ENCODE measurements around a stretch of chr15.

GRCh38 chr15:40905914-40906277 lies 11.6 kb downstream of the VPS18 start:
- PRO-cap: no peak

DNA sequence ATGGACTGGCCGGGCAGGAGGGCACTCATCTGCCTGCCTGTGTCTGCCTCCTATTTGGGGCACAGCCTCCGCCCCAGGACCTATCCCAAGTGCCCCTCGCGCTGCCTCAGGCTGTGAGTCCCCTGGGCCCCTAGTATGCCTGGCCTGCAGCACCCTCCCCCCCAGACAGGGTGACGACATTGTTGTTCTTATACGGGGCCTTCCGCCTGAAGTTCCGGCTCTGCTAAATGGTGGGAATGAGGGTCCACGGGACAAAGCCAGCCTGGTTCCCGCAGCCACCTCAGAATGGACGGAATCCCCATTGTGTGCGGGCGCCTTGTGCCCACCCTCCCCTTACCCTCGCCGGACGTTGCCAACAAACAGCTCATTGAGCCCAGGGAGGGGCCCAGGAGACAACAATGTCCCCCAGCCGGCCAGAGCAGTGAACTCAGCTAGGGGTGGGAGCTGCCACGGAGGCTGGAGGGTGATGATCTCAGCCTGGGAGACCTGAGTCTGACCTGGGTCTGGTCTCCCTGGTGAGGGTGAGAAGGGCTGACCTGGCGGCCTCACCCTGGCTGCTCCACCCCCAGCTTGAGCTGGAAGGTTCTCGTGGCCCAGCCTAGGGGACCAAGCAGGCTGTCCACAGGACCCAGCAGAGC lies 10.3 kb upstream of the DLL4 start:
- PRO-cap: no peak

DNA sequence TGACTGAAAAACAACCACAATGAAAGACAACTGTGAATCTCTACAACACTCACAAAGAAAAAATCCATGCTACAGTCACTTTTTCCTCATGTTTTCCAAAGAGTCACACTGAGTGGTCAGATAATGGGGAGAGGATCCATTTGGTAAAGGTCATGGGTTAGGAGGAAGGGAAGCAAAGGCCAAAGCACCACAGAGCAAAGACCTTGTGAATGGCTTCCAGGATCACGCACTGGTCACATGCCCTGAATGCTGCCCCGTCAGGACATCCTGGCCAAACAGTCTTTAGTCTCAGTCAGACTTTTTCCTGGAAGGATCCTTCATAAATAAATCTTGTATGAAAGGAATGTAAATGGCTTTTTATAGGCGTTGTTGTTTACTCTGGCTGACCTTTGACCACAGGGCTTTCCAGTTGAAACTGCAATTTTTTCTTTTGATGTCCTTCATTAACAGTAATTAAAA lies 48.2 kb downstream of the CHAC1 start:
- PRO-cap: no peak

GRCh38 chr15:41285010-41285778 lies 47.2 kb downstream of the OIP5 start:
- PRO-cap: no peak

DNA sequence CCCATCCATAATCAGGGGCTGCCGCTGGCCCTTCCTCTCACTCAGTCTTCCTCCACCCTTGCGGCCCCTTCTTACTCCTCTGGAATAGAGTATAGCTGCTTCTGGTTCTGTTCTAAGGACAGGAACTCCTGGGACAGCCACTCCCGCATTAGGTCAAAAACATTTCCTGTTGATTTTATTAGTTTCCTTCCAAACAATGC lies 4.3 kb upstream of the TYRO3 start:
- PRO-cap: no peak

GRCh38 chr15:41584643-41585104 lies 25.7 kb downstream of the TYRO3 start:
- PRO-cap: no peak

GRCh38 chr15:41727185-41727625 lies 47.1 kb upstream of the MAPKBP1 start:
- PRO-cap: no peak

GRCh38 chr15:41858151-41858640 lies 19.5 kb downstream of the PLA2G4B start:
- PRO-cap: no peak

- PRO-cap: no peak
These were observed 24.2 kb downstream of the PLA2G4B start for GRCh38 chr15:41862710-41863379.

DNA sequence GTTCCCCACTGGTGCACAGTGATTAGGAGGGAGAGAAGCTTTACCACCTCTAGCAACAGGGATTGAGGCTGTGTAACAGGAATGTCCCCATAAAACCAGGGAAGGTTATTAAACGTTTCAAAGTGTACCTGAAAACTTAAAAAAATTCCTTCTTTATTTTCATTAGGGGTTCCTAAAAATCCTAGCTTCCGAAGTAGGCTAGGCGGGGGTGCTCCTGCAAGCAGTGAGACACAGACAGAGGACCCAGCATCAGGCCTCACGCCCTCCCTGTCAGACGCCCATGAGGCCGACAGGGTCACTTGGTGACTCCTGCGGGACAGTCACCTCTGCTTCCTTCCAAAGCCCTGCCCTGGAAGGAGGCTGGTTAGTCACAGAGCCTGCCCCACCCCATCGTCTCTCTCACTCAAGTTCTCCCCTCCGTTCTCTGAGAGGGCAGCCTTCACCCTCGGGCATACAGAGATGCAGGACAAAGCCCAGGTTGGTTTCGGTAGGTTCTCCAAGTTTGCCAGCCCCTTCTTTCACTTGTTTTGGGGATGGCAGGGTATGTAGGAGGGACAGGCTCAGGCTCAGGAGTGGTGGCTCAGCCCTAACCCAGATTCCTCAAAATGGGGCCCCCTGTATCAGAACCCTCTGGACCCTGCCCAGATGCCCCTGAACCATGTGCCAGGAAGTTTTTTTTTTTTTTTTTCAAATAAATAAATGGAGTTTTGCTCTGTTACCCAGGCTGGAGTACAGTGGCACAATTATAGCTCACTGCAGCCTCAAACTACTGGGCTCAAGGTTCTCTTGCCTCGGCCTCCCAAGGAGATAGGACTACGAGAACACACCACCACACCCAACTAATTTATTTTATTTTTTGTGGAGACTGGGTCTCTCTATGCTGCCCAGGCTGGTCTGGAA lies 38.5 kb downstream of the EHD4 start:
- PRO-cap: no peak

DNA sequence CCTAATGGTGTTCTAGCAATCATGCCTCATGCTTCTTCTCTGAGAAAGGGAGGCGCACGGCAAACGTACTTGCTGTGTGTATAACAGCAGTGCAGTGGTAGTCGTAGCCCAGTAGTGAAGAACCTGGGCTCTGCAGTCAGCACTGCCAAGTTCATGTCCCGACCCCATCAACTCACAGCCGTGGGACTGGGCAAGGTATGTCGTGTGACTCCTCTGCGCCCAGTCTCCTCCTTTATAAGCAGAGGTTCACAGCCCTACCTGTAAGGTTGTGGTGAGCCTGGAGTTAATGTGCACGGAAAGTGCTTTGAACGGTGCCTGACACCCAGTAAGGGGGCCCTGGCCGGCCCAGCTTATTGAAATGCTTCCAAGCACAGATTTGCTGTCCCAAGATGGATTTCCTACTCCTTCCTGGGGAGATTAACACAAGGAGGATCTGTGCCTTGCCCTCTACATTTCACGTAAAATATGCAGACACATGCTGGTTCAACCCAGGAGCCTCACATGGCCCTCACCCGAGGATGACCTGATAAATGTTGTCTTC lies 26.6 kb downstream of the EHD4 start:
- PRO-cap: no peak

- PRO-cap: no peak
These were observed 2.4 kb upstream of the EHD4 start for GRCh38 chr15:41974715-41975141.

- PRO-cap: no peak
These were observed 10.4 kb downstream of the PLA2G4E start for GRCh38 chr15:42010364-42010964.

DNA sequence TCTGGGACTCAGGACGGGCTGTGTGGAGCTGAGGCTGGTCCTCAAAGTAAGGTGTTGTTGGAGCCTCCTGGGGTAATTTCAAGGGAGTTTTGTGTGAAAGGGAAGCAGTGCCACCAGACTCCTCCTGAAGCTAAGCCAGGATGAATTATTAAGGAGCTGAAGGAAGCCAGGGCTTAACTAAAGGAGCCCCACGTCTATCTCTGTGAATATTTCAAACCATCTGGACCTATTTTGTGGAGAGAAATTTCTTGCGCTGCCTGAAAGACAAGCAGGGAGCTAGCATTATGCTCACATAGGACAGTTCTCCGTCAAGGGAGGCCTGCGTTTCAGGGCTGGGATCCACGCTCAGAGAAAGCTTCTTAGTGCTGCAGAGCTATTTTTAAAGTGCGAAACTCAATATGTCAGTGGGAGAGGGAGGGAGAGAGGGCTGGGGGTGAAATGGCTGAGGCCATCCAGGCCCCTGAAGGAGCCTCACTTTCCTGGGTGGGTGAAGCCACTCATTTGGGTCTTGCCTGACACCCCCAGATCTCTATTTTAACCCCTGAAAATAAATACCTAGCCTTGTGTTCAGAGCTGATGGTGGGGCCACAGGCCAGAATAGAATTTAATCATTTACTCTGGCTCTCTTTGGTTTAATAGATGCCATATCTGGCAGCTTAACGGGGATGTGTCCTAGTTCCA lies 30.0 kb upstream of the PLA2G4E start:
- PRO-cap: no peak

DNA sequence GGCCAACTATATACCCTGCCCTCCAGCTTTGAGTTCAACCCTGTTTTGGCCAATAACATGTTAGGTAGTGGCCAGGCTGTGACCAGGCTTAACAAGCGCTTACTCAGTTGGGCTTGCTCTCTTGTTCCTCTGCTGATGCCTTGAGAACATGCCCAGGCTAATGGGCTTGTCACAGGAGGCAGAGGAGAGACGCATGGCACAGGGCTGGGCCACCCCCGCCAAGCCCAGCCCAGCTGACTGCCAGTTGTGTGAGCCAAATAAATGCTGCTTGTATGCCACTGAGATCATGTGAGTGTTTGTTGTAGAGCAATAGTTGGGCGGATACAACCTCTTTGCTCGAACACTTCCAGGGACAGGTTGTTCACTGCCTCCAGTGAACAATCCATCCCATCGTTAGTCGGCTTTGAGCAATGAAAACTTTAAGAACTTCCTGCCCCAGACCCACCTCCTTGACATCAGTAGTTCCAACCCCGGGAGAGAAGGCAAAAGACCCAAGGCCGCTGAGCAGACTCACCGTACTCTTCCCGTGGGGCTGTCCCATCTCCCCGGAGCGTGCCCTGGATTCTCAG lies 4.2 kb downstream of the PLA2G4F start:
- PRO-cap: no peak

- PRO-cap: no peak
These were observed 1.4 kb upstream of the PLA2G4F start for GRCh38 chr15:42157587-42158500.

DNA sequence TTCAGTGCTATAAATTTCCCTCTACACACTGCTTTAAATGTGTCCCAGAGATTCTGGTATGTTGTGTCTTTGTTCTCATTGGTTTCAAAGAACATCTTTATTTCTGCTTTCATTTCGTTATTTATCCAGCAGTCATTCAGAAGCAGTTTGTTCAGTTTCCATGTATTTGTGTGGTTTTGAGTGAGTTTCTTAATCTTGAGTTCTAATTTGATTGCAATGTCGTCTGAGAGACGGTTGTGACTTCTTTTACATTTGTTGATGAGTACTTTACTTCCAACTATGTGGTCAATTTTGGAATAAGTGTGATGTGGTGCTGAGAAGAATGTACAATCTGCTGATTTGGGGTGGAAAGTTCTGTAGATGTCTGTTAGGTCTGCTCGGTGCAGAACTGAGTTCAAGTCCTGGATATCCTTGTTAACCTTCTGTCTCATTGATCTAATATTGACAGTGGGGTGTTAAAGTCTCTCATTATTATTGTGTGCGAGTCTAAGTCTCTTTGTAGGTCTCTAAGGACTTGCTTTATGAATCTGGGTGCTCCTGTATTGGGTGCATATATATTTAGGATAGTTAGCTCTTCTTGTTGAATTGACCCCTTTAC lies 23.5 kb upstream of the GANC start:
- PRO-cap: no peak

- PRO-cap: no peak
These were observed 43.1 kb downstream of the CAPN3 start for GRCh38 chr15:42401987-42403141.

GRCh38 chr15:42404509-42405344 lies 45.4 kb downstream of the CAPN3 start:
- PRO-cap: no peak

- PRO-cap: no peak
These were observed 49.6 kb downstream of the CAPN3 start for GRCh38 chr15:42408880-42409393.